HL-60 (cell line): ENCODE measurements around the genes TRRAP and ARPC1A.

DNA sequence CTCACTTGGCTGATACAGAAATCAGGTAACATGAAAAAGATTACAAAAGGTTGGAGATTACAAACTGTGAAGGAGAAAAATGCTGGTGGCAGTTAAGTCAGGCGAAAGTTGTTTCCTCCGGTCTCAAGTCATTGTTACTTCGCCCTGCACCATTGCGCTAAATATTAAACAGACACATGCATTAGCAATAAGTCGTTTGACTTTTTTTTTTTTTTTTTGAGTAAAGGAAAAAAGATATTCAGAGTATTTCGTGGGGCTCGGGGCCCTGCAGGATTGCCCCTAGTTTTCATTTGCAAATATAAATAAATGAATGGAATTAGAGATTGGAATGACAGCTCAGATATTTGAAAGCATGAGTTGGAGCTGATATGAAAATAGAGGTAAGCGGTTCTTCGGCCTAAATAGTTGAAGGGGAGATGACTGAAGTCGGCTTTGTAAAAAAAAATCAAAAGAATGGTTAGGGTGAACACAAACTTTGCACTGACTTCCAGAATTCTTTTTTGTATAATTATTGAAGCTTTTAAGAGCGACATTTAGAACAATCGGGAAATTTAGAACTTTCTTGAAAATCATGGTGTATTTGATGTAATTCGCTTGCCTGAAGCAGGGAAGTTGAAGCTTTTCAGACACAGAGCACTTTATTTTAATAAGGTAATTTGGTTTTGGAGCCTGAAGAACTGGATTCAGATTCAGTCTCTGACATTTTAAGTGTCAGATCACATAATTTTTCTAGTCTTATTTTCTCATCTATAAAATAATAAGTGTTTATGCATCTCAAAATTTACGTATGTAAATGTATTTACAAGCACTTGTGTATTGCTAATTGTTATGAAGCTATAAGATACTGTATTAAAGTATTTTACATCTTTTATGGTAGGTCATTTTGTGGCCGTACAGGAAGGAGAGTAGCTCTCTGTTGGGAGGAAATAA is 1.1 kb downstream of the SDHAF3 start:
- RRBS, result no CpG with 5 or more reads among the region's 15 CpGs

DNA sequence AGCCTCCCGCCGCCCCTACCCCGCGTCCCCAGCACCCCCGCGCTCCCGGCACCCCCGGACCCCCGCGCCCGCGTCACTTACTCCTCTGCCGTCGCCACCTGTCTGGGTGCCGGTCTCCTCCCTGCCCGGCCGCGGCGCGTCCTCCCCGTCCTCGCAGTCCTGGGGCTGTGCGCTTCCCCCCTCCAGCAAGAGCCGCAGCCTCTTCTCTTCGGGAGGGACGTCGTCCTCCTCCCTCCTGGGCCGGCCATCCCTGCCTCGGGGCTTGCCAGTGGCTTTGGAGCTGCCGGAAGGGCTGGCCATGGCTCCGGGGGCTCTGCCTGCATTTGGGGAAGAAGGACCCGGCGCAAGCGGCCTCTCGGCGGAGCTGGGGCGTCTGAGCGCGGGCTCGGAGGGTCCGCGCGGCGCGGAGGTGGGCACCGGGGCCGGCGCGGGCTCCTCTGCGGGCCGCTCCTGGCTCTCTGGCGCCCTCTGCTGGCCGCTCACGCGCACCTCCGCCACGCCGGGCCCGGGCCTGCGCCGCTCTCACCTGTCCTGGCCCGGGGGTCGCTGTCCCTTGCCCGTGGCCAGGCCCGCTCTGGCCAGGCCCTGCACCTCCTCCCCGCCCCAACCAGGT is 55.9 kb upstream of the ASNS start:
- RRBS, result 2% methylated on average over 7 of the region's 66 CpGs

DNA sequence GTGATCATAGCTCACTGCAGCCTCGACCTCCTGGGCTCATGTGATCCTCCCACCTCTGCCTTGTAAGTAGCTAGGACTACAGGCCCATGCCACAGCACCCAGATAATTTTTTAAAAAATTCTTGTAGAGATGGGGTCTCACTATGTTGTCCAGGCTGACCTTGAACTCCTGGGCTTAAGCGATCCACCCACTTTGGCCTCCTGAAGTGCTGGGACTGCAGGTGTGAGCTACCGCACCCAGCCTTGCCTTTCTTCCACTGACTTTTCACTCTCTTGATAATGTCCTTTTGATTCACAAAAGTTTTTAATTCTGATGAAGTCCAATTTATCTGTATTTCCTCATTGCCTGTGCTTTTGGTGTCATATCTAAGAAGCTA is 17.3 kb downstream of the TECPR1 start:
- RRBS, result no CpG with 5 or more reads among the region's 3 CpGs

DNA sequence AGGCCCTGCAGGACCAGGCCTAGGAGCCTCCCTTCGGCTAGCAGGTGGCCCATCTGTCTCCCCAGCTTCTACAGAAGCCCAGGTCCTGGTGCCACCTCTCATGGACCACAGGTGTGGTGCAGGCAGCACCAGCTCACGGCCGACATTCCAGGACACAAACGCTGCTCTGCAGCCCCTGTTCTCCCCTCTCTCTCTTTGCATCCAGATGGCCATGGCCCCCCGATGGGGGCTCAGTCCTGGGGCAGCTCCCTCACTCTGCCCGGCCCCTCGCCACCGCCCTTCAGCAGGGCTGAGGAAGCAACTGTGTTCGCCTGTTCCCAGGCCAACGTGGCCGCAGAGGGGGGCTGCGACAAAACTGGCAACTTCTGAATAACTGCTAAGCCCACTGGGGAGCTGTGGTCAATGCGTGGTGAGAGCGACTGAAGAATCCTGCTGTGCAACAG is 10.2 kb downstream of the TECPR1 start:
- RRBS, result no CpG with 5 or more reads among the region's 14 CpGs

DNA sequence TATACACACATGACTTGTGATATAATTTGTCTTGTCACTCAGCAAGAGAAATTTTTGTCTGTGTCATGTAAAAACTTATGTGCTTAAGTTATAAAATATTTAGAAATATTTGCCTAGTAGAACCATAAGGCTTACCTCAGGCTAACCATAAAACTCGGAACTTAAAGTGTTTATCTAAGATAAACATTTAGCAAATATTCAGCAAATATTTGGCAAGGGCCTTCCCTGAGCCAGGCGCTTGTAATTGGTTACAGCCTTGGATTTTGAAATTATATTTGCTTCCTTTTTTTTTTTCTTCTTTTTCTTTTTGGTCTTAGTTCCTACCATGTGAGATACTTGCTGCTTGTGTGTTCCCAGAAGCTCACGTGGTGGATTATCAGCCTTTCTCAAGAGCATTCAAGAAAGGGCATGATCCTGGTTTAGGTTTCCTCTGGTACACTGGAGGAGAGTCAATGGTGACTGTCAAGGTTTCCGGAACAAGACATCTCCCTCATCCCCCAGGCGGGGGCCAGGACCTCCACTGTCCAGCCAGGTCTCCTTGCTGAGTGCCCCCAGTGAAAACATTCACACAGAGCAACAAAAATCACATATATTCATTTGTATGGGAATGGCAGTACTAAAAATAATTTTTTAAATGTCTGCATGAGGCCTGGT is 5.2 kb upstream of the BRI3 start:
- RRBS, result no CpG with 5 or more reads among the region's 5 CpGs

- RRBS, result no CpG with 5 or more reads among the region's 22 CpGs
Measured at GRCh38 chr7:98280553-98281099, 860 bp upstream of the BRI3 start.

DNA sequence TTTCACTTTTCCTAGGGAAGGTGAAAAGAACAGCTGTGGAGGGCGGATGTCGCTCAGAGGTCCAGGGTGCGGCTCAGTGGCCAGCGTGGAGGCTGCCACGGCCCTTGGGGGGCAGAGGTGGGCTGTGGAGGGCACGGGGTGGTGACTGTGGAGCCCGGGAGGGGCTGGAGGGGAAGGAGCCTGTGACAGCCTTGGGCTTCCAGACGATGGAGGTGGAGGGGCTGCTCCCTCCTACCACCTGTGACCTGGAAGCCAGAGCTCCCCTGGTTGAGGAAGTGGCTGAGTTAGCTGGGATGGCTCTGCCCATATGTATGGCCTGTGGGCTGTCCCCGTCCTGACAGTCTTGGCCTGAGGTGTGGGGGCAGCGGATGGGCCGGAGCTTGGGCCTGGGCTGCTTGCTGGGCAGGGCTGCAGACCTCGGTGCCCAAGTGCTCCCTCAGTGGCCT is 3.7 kb downstream of the BRI3 start:
- RRBS, result no CpG with 5 or more reads among the region's 12 CpGs

GRCh38 chr7:98305188-98305910 is 23.9 kb downstream of the BRI3 start:
- RRBS, result no CpG with 5 or more reads among the region's 9 CpGs

- RRBS, result no CpG with 5 or more reads among the region's 8 CpGs
Measured at GRCh38 chr7:98335656-98336182, 54.2 kb downstream of the BRI3 start.

- RRBS, result 93% methylated on average over 3 of the region's 31 CpGs
Measured at GRCh38 chr7:98354462-98355613, 46.1 kb downstream of the BAIAP2L1 start.

GRCh38 chr7:98418330-98419493 is 17.8 kb upstream of the BAIAP2L1 start:
- RRBS, result no CpG with 5 or more reads among the region's 15 CpGs

DNA sequence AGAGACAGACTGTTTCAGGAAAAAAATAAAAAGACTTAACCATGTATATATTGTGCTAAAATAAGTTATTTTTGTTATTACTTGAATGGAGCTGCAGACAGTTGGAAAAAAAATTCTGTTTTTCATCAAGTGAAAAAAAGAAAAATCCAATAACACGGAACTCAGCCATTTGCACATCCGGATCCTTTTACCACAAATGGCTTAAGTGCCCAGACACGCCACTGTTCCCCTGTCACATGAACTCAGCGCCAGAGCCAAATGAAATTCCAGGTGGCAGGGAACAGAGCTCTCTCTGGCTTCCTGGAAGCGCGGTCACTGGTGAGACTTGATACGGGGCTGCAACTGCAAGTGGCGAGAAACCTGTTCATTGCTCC is 60.9 kb upstream of the NPTX2 start:
- RRBS, result no CpG with 5 or more reads among the region's 8 CpGs

GRCh38 chr7:98878137-98879494 is at the start of gene TRRAP:
Gene TRRAP (plus strand): TSS chr7:98878532.
- RRBS, result 6% methylated on average over 68 of the region's 141 CpGs

DNA sequence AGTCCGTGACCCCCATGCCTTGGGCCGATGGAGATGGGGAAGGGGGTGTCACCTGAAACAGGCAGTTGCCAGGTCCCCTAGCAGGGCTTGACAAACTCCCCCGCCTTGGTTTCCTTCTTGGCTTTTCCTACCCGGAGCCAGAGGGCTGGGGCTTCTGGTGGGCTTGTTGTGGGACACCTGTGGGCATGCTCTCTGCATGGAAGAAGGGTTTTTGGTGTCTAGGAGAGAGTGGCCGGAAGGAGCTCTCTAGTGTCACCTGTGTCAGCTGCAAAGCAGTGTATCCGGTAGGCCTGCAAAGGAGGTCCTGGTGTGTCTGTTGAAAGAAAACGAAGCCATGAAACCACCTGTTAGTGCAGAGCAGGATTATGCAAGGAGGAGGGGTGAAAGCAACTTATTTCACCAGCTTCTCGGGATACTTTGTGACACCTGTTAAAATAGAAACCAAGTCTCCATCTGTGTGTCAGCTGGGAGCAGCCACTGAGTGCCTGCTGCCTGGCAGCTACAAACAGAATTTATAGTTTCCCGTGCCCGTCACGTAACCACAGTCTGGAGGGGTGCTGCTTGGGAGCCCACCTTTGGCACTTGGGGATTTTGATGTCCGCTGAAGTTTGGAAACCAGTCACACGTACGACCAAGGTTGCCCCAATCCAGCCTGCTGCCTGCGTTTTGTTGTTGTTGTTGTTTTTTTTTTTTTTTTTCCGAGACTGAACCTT is 1.4 kb downstream of the TRRAP start:
- RRBS, result 6% methylated on average over 2 of the region's 16 CpGs

GRCh38 chr7:99043014-99043482 is 100.9 kb downstream of the SMURF1 start:
- RRBS, result no CpG with 5 or more reads among the region's 5 CpGs

DNA sequence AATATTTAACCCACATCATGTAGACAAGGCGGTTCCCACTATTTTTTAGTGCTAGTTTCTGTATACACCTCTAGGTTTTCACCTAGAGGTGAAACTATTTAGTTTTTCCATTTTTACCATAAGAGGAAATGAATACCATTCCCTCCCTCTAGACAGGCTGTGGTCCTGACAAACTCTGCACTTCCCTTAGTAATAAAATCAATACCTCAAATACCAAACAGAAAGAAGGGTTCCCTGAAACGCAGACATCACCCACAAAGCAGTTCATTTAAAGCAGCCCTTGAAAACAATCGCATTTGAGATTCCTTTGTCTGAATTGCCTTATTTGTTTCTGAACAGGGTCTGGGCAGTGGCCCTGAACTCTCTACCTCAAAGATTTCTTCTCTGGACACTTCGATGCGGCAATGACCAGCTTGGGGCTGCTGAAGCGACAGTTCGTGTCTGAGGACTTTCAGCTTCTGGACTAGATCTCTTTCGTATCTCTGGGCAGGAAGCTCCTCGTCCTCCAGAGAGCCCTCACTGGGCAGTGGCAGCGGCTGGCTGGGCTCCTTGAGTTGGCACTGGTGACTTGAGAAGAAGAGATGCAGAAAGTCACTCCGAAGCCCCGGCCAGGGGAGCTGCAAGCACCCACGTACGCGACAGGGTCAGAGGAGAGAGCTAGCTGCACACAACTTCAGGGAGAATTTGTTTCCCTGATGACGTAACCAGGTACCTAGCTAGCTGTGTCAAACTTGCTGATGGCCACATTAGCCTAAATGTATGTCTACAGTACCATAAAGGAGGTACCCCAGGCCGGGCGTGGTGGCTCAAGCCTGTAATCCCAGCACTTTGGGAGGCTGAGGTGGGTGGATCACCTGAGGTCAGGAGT is 96.4 kb downstream of the SMURF1 start:
- RRBS, result no CpG with 5 or more reads among the region's 18 CpGs

- RRBS, result no CpG with 5 or more reads among the region's 2 CpGs
Measured at GRCh38 chr7:99064359-99065230, 79.3 kb downstream of the SMURF1 start.

DNA sequence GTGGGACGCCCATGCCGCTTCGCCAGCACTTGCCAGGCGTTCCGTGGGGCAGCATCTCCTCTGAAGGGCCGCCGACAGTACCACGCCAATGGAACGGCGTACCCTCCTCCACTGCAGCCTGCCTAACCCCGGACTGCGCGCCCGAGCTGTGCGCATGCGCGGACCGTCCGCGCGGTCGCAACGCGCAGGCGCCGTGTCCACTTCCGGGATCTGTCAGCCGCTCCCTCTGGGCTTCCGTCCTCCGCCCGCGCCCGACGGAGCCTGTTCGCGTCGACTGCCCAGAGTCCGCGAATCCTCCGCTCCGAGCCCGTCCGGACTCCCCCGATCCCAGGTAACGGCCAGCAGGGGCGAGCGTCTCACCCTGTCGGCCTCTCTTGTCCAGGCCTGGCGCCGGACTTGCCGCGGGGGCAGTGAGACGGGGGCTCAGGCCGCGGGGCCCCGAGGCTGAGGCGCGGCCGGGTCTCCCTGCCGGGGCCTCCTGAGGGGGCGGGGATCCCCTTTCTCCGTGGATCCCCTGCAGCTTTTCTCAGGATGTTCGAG is at the start of gene ARPC1A:
TSS of gene ARPC1A (plus strand) at position 225 of the 540 bp plus-strand sequence.
- RRBS, result 2% methylated on average over 37 of the region's 63 CpGs

DNA sequence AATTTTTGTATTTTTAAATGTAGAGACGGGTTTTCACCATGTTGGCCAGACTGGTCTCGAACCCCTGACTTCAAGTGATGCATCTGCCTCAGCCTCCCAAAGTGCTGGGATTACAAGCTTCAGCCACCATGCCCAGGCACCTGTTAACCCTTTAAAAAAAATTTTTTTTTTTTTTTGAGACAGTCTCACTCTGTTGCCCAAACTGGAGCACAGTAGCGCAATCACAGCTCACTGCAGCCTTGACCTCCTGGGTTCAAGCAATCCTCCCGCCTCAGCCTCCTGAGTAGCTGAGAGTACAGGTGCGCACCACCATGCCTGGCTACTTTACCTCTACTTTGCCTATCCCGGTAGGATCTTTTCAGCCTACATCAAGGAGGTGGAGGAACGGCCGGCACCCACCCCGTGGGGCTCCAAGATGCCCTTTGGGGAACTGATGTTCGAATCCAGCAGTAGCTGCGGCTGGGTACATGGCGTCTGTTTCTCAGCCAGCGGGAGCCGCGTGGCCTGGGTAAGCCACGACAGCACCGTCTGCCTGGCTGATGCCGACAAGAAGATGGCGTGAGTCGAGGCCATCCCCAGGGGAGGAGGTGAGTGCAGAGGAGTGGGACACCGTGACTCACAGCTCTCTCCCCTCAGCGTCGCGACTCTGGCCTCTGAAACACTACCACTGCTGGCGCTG is 16.2 kb downstream of the ARPC1B start:
- RRBS, result no CpG with 5 or more reads among the region's 25 CpGs

GRCh38 chr7:99398439-99398836 is 10.0 kb downstream of the PDAP1 start:
- RRBS, result no CpG with 5 or more reads among the region's 1 CpG